SJSA1 (cell line): ENCODE results near the gene TSPAN32.

DNA sequence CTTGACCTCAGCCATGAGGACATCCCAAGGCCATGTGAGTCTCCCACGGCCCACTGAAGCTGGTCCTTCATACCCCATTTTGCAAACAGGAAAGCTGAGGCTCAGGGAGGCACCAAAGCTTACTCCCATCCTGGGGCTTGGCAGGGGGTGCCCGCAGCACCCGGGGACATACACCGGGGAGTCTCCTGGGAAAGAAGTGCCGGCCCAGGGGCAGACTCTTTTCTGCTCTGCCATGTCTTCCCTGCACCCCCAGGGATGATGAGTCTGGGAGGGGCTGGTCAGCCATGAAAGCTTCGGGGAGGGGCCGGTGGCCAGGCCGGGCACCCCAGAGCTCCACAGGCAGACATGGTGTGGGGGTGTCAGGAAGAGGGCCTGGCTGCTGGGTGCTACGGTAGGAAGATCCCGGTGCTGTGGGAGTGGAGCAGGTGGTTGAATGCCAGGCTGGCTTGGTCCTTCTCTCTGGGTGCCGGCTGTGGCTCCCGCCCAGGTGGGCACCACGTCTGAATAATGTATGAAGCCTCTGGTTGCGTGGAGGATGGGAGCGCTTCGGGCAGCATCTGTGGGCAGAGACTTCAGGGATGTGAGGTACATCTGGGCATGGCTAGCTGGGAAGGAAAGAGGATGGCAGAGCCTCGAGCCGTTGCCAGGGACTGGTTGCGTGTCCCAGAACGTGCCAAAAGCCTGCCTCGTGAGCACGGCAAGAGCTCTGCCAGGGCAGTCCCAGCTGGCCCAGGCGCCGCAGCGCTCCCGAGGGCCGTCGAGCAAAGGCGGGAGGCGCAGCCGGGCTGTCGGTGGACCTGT is 17.5 kb downstream of the LSP1 start:
- RAMPAGE, long total RNA = no peak

DNA sequence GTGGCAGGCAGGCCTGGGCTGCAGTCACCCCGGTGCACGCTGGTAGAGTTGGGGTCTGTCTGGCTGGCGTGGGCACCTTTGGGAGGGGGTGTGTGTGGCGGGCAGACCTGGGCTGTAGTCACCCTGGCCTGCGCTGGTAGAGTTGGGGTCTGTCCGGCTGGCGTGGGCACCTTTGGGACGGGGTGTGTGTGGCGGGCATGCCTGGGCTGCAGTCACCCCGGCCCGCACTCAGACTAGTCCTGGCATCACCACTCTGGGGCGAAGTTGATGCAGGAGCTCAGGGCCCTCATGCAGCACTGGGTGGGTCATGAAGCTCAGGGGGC is 19.1 kb downstream of the PRR33 start:
- RAMPAGE, long total RNA = no peak

DNA sequence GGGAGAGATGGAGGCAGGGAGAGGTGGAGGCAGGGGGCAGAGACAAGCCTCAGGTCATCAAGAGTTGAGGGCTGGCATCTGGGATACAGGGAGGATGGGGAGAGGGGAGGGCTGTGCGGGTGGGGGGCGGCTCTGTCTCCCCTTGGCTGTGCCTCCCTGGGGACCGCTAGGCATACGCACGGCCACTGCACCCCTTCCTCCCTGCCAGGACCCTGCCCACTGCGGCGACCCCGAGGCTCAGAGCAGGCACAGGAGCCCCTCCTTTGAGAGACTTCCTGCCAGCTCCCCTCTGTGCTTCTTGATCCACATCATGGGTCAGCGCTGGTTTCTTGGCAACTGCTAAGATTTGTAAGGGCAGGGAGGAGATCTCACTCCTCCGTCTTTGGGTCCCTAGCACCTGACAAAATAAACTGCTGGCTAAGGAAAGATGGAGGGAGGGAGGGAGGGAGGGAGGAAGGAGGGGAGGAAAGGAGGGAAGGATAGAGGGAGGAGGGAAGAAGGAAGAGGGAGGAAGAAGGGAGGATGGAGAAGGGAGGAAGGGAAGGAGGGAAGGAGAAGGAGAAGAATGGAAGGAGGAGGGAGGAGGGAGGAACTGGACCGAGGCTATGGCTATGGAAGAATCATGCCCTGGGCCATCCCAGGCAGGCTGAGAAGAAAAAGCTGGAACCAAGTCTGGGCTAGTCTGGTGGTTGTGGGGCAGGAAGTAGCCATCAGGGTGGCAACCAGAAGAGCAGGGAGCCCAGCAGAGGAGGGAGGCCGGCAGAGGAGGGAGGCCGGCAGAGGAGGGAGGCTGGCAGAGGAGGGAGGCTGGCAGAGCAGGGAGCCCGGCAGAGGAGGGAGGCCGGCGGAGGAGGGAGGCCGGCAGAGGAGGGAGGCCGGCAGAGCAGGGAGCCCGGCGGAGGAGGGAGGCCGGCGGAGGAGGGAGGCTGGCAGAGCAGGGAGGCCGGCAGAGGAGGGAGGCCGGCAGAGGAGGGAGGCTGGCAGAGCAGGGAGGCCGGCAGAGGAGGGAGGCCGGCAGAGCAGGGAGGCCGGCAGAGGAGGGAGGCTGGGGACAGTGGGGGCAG is 18.3 kb downstream of the PRR33 start:
- RAMPAGE, long total RNA = no peak

DNA sequence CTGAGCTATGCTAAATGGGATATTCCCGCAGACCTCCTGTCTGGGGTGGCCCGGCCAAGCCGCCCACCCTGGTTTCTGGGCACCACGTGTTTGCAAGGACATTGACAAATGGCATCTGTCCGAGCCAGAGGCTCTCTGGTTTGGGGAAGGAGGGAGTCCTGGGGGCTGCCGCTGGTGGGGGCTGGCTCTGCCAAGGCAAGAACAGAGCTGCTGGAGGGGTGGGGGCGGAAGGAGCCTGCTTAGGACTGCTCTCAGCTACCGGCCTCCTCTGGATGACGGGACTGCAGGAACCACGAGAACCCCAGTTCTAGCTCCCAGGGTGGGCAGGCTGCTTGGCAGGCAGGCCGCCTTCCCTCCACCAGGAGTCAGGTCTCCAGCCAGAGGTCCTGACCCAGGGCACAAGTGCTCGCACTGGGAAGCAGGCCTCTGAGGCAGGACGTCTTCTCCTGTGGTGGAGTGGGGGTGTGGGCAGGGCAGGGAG is 475 bp downstream of the PRR33 start:
- RAMPAGE, long total RNA = no peak

DNA sequence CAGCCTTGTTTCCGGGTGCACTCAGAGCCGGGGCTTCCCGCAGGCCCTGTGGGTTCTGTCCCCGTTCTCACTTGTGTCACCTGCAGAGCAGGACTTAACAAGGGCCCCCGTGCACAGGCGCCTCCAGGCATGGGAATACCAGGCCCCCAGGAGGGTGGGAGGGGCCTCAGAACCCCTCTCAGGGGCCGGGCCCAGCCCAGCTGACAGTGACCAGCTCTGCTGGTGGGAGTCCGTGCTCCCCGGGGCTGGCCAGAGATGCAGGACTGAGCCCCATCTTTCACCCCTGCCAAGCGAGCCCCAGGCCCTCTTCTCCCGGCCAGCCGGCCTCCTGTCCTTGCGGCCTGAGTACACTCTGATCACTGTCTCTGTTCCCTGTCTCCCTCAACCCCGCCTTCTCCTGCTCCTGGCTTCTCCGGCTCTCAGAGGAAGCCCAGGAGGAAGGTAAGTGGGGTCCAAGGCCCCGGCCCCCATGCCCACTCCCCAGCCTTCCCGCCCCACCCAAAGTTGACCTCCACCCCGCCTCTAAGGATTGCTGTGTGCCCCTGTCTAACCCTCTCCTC is 5.3 kb downstream of the TNNT3 start:
- RAMPAGE, long total RNA = no peak

- RAMPAGE, long total RNA = no peak
These were observed 38.7 kb downstream of the IGF2 start for GRCh38 chr11:2100359-2100976.

DNA sequence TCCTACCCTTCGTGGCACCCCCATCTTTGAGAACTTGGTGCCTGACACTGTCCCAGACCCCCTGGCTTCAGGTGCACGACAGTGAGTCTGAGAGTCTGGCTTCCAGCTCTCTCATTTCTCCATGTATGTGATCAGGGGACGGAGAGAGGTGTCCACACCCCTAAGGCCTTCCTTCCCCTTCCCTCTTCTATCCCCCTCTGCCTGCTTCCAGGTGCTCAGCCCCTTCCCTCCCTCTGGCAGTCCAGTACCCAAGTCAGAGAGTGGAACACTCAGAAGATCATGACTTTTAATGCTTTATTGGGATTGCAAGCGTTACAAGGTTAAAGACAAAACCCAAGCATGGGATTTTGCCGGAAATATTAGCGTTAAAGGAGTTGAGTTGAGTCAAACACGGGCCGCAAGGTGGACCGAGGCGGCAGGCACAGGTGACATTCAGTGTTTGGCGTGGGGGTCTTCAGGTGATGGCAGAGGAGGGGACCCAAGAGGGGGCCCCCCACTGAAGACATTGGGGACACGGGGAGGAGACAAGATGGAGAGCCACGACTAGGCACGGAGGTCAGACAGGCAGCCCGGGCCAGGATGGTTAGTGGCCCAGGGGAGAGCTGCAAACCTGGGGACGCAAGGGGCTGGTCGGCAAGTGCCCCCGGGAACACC is 10.2 kb downstream of the IGF2 start:
- RAMPAGE, long total RNA = no peak

DNA sequence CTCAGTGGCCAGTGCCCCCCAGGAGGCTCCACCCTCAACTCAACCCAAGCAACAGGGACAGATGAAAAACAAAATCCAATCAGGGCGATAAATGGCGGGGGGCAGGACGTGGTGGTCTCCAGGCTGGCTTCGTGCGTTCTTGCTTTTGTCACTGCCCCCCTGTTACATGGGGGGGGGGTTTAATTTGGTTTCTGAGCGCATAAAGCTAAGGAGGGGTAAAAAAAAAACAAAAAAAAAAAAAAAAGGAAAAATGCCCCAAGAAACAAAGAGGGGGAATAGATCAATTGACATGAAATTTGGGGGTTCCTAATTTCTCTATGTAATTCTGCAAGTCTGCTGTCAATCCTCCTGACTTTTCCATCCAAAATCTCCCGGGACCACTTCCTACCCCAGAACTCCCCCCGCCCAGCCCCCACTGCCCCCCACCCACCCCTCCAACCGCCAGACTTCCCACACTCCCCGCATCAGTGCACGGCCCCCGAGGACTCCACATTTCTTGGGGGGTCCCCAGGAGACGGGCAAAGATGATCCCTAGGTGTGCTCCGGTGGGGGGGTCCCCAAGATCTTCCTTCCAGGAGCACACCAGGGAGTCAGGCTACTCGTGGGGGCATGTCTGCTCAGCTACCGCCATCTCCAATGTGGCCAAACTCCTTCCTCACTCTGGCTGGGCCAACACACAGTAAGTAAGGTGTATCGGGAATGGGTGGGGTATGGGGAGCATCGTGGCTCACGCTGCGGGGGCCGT is 8.7 kb downstream of the IGF2 start:
- RAMPAGE, long total RNA = no peak

DNA sequence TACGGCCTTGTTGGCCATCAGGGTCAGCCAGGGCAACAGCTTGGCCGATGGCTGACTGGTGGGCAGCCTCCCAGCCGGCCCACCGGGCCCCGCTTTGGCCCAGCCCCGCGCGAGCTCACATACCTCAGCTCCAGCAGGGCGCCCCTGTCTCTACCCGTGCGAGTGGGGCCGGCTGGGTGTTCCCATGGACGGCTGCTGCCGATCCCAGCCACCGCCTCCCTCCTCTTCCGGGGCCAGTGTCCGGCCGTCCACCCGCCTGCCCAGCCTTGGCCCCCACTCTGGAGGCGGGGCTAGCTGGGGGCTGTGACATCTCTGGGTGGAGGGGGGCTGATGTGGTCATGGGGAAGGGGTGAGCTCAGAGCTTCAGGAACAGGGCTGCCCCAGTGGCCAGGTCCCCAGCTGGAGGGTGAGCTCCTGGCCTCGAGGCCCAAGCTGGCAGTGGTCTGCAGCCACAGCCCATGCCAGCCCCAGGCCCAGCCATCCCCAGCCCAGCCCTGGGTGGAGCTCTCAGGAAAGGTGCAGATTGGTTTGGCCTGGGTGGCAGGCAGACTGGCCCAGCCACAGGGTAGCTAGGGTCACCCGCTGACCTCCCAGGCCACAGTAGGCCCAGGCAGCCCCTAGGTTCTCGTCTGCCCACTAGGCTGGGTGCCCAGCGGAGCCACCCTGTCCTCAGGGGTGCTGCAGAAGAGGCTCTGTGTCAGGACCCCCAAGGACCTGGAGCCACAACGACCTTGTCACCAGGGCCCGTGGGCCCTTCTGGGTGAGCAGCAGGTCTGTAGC is 2.7 kb downstream of the INS start:
- RAMPAGE, long total RNA = no peak

GRCh38 chr11:2193139-2193840 is 21.7 kb upstream of the TH start:
- RAMPAGE, long total RNA = no peak

DNA sequence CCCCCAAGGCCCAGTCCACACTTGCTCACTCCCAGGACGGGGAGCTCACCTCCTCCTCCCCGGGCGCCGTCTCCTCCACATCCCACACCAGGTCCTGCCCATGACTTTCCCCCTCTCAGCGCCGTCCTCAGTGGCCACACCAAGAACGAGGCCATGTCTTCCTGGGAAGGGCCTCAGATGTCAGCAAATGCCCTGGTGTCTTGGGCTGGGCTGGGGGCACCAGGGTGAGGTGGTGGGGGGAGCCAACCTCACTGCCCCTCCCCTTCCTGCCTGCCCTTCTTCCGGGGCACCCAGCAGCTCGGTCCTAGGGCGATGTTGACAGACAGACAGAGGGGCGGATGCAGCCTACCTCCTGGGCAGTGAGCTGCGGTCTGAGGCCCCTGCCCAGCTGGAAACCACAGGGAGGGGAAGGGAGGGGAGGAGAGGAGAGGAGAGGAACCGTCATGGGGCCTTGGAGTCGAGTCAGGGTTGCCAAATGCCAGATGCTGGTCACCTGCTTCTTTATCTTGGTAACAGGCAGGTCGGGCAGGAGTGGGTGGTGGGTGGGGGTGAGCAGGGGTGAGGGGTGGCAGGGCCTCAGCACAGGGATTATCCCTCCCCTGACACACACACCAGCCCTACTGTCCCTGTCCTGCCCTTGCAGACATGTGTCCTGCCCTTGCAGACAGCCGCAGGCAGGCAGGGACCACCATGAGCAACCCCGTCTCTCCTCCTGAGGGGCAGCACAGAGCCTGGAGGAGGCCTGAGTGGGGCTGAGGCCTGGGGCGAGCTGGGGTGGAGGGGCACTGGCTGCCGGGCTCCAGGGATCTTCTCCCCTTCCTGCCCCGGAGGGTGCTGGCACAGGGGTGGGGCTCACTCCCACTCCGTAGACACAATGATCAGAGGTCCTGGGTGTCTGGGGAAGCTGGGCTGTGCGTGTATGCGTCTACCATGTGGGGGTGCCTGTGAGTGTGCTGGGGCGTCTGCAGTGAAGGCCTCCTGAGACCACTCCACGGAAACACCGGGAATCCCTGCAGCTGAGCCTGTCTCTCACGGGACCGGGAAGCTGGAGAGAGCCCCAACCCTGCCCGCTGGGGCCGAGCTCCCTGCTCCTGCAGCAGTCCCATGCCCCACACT is at the start of gene TSPAN32:
TSPAN32 (plus strand) TSS at position 307 of the 1,116 bp plus-strand sequence.
- RAMPAGE, long total RNA = no peak

GRCh38 chr11:2373699-2374082 is 3.4 kb upstream of the CD81 start:
- RAMPAGE, long total RNA = no peak

DNA sequence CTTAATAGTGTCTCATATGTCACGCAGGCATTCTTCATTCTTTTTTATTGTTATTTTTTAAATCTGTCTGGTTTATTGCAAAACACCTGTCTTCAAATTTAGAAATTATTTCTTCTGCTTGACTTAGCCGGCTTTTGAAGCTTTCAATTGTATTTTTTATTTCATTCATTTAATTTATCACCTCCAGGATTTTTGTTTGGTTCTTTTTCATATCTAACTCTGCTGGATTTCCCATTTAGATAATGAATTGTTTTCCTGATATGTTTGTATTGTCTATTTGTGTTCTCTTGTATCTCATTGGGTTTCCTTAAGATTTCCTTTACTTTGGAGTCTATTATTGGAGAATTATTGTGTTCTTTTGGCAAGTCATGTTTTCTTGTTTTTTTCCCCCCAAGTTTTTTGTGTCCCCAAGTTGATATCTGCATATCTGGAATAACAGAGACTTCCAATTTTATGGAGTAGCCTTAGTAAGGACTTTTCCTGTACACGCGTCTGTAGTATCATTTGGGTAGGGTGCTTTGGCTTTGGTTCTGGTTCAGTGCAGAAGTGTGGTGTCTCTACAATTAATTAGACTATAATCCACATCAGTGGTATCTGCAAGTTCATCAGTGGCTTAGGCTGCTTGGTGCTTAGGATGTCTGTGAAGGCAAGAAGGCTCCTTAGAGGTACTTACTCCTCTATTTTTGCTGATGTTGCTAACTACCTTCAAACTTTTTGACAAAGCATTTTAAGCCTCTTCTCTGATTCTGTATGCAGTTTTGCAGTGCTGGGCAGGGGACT is 205.3 kb downstream of the KCNQ1 start:
- RAMPAGE, long total RNA = no peak

DNA sequence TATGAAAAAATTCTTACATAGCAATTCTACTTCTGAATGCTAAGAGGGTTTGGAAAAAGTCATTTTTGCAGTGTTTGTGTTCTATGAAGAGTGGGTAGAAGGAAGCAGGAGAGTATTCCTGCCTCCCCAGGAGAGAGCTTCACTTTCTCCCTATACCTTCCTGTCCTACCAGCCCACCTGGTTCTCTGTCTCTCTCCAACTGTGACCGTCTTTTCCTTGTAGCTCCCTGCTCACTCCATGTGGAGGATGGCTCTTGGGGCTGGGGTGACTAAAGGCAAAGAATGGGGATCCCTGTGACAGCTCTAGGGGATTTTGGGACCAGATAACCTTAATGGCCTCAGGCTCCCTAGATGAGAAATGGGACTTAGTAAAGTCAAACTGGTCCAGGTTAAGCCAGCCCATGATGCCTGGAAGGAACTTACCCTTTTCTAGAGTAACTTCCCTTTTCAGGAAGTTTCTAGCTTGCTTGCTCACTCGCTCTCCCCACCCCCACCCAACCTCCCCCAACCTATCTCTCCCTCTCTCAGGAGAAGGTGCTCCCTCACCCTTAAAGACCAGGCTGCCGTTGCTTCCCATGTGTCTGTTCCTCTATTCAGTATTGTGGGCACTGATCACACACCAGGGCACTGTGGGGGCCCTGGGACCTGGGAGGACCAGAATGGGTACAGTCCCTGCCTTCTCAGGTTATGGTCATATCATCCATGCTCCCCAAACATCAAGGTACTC is 204.3 kb downstream of the CDKN1C start:
- RAMPAGE, long total RNA = no peak

- RAMPAGE, long total RNA = no peak
These were observed 190.1 kb downstream of the CDKN1C start for GRCh38 chr11:2695224-2696168.

GRCh38 chr11:2702578-2703470 is 182.8 kb downstream of the CDKN1C start:
- RAMPAGE, long total RNA = no peak

- RAMPAGE, long total RNA = no peak
These were observed 109.4 kb downstream of the CDKN1C start for GRCh38 chr11:2776140-2776633.

- RAMPAGE, long total RNA = no peak
These were observed 97.2 kb downstream of the CDKN1C start for GRCh38 chr11:2788105-2789012.

DNA sequence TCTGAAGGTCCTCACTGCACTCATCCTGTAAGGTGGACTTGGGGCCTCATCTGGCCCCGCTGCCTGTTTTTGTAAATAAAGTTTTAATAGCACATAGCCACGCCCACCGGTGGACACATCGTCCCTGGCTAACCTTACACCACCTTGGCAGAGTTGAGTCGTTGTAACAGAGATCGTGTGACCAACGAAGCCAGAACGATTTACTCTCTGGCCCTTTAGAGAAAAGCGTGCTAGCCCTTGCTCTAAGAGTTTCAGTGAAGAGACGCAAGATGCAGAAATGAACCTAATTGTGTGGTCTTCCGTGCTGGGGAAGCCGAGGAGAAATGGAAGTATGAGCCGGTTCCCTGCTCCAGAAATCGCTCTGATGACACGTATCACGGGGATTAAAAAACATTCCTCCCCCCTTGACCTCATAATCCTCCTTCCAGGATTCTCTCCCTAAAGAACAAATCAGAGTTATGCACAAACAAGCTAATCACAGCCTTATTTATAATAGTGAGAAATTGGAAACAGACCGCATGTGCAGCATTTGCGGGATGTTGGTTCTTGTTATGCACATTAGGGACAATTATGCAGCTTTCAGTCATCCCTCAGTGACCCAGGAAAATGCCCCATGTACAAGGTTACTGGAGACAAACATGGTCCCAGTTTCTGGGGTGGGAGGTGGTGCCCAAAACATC is 80.0 kb downstream of the CDKN1C start:
- RAMPAGE, long total RNA = no peak

GRCh38 chr11:2811505-2812161 is 73.9 kb downstream of the CDKN1C start:
- RAMPAGE, long total RNA = no peak